Hepatocyte (in vitro differentiated cells and primary cell): ENCODE measurements around a stretch of chr18.

GRCh38 chr18:21049282-21050002 lies 62.2 kb downstream of the ROCK1 start:
- RAMPAGE, long total RNA, result no peak
- RRBS, result no CpG with 5 or more reads among the region's 3 CpGs

DNA sequence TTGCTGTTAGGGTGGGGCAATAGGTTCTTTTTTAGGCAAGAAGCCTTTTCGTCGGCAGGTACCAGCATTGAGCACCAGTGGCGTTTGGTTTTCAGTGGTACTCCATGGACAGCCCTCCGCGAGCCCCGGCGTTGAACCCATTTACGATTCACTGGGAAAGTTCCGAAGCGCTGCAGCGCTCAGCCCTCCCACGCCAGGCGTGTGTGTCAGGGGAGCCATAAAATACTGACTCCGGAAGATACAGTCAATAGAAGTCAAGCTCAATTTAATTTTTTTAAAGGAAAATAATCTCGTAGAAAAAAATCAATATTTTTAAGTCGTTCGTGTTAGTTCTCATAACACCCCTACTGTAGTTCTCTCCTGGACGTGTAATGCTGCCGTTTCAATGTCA lies 561 bp upstream of the ROCK1 start:
- RAMPAGE, long total RNA, result no peak
- RRBS, result 0% methylated on average over 5 of the region's 19 CpGs

- RAMPAGE, long total RNA, result no peak
- RRBS, result no CpG with 5 or more reads among the region's 5 CpGs
These were observed 22.6 kb downstream of the GREB1L start for GRCh38 chr18:21264453-21265166.

DNA sequence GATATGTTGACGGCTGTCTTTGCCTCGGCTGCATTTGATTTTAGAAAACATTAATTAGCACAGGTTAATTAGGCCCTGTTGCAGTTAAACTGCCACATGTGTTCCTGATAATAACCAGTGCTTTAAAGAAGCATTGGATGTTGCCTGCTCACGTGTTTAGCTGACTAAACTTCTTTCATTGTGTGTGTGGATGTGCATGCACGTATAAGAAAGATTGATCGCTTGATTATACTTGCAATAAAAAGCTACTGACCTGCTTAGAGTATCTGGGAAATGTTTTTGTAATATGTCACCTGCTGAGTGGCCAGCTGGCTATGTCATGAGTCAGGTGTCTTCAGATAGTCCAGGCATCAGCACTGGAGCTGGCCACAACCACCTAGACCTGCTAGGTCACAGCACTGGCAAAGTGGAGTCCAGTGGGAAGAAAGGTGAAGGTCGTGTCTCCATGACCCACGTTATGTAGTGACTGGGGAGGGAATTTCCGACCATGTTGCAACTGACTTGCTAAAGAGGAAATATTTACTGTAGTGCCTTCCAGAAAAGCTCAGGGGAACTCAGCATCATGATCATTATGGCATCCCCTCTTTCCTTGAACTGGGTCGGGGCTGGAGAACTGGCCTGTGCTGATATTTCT lies 147.0 kb downstream of the ESCO1 start:
- RAMPAGE, long total RNA, result no peak
- RRBS, result no CpG with 5 or more reads among the region's 9 CpGs

DNA sequence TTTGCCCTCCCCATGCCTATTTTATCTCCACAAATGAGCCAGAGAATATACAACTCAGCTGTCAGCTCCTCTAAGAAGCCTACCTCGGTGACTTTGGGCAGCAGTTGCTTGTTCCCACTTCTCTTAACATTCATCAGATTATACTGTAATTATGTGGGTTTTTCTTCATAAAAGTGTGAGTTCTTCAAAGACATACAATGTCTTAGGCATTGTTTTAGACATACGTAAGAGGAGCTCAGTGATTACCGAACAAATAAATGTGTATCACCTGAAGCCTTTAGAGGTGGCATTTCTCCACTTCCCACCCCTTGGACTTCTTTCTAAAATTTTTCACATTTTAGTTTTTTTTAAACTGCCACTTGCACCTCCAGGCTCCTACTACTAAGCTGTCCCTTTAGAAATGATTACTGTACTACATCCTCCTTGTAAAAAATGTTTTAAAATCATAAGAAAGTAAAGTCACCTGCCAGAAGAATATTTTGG lies 82.0 kb downstream of the ESCO1 start:
- RAMPAGE, long total RNA, result no peak
- RRBS, result no CpG with 5 or more reads among the region's 3 CpGs

DNA sequence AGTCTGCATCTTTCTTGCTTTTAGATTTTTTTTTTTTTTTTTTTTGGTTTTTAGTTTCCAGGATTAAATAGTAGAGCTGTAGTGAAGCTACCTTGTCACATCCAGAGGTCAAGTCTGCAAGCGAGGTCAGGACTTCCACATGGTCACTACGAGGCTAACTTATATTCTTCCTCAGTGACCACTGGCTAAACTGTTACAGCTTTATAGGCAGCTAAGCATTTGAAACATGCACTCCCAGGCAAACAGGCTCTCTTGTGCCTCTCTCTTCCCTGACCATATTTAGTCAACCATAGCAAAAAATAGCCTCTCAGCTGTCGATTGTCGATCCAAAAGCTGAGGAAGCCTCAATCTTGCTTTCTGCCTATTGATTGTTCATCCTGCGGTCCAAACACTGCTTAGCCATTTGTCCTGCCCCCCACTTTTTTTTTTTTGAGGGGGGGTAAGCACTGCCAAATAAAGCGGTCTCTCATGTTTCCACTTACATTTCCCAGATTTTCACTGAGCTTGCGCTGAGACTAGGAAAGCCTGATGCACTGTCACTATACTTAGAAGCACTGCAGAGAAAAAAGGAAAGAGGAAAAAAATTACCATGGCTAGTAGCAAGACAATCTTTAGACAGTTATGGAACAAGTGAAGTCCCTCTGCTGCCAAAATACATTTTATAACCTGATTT lies 90.8 kb downstream of the MIB1 start:
- RAMPAGE, long total RNA, result no peak
- RRBS, result no CpG with 5 or more reads among the region's 7 CpGs

DNA sequence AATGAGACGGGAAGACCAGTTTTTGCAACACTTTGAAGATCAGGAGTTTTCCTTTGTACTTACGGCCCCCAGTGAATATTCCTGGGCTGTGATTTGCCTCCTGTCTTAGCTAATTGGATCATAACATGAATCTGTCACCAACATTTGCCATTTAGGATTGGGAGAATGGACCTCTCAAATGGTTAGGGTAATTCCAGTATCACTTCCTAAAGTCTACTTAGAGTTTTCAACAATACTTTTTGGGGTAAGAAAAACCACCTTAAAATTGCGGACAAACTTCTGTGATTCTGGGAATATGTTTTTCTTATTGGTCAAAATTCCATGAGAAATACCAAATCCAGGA lies 136.7 kb upstream of the GATA6 start:
- RAMPAGE, long total RNA, result no peak
- RRBS, result no CpG with 5 or more reads among the region's 3 CpGs

DNA sequence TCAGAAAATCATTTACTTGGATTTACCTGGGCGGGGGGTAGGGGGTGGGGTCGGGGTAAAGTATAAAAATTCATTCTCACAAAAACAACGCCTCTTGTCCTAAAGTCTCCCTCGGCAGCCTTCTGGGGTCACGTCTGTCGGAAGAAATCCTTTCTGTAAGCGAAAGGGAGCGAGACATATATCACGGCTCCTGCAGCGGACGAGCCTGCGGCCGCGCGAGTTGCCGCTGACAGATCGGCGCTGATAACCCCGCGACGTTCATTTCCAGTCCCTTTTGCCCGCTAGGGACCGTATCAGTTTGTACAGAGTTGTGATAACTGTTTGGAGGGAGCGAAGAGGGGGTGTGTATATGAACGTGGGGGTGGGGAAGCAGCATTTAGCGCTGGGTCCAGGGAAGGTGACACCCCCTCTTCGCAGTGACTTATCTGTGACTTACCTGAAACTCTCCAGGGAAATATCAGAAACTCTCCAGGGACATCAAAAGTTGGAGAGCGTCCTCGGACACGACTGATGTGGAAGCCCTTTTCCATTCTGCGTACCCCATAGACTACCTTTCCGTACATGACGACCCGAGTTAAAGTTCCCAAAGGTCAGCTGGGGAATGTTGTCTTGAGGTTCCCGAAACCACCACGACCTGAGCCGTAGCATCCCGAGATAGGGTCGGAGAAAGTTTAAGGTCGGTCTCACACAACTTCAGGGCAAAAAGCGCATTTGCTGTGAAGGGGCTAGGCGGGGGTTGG lies 988 bp upstream of the GATA6 start:
- RAMPAGE, long total RNA, result no peak
- RRBS, result no CpG with 5 or more reads among the region's 42 CpGs

GRCh38 chr18:22168971-22169181 lies 513 bp upstream of the GATA6 start:
- RAMPAGE, long total RNA, result no peak
- RRBS, result no CpG with 5 or more reads among the region's 21 CpGs

GRCh38 chr18:22172098-22173176 lies 3.0 kb downstream of the GATA6 start:
- RAMPAGE, long total RNA, result no peak
- RRBS, result 74% methylated on average over 7 of the region's 48 CpGs

DNA sequence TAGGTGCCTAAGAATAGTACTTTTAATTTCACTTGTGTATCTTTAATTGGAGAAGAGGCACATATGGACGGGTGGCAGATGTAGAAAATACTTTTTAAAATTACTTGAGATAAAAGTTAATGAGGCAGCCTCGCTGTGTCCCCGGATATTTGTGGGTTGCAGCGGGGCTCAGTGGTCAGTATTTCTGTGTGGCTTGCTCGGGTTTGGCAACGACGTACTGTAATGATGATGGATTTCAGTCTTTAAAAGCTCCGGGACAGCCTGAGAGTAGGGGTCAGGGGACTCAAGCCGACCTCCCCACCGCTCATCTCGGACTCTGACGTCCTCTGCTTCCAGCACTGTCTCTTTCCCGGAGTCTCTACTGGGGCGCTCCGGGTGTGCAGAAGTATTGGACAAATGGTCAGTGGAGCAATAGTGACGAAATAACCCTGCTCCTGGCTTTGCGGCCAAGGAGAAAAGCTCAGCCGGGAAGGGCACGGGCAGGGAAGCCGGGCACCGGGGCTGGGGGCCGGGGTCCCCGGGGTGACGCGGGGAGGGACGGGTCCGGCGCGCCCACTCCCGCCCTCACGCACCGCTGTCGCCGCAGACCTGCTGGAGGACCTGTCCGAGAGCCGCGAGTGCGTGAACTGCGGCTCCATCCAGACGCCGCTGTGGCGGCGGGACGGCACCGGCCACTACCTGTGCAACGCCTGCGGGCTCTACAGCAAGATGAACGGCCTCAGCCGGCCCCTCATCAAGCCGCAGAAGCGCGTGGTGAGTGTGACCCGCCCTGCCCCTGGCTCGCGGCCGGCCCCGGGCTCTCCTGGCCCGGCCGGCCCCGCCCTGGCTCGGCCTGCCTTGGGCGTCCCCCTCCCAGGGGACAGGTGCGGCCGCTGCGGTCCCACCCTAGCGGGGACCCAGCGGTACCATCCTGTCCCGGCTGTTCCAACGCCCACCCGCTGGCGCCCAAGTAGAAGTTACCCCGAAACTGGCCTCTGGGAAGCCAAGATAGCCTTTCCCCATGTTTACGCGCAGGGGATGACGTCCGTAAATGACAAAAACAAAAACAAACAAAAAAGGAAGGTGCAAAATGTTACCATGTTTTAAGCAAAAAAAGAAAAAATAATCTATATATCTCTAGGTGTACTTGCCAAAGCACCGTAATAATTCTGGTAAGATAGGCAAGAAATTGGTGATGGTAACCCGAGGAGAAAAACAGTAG lies 7.4 kb downstream of the GATA6 start:
- RAMPAGE, long total RNA, result no peak
- RRBS, result 29% methylated on average over 19 of the region's 78 CpGs

- RAMPAGE, long total RNA, result no peak
- RRBS, result no CpG with 5 or more reads among the region's 9 CpGs
These were observed 19.8 kb downstream of the GATA6 start for GRCh38 chr18:22188882-22189817.

GRCh38 chr18:22196094-22196805 lies 26.9 kb downstream of the GATA6 start:
- RAMPAGE, long total RNA, result no peak
- RRBS, result no CpG with 5 or more reads among the region's 4 CpGs

- RAMPAGE, long total RNA, result no peak
- RRBS, result no CpG with 5 or more reads among the region's 6 CpGs
These were observed 29.5 kb downstream of the GATA6 start for GRCh38 chr18:22198900-22199269.

DNA sequence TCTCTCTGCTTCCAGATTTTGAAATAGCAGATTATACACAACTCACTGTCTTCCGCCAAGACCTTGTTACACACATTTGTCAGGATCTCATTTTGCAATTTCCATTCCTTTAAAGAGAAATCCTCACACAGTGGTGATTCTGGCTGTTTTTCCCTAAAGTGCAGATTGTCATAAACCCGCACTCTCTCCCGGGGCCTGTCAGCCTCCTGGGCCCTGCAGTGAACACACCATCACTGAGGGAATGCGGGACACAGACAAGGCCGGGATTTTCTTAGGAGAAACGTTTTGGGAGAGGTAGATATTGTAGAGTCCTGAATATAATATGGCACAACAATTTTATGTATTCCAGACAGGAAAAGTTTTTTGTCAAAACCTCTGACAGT lies 95.1 kb downstream of the CTAGE1 start:
- RAMPAGE, long total RNA, result no peak
- RRBS, result 85% methylated on average over 3 of the region's 6 CpGs

DNA sequence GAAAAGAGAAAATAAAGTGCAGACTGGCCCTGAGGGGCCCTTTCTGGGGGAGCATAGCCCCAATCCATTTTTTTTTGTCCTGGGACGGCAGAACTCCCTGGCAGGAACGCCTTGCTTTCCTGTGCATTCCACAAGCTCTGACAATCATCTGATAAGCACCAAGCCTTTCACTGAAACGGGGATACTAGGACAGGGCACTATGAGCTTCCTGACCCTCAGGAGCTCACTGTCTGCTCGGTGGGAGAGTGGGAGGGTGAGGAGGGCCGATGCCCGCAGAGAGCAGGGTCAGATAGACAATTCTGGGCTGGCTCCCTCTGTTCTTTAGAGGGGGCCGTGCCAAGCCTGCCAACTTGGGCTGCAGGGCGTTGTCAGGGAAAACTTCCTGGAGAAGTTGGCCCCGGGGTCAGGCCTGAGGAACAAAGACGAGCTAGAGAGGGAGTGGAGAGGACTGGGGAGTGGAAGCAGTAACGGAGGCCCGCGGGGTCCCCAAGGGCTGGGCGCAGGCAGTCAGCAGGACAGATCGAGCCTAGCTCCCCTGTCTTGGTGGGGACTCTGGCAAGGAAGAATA lies 82.0 kb downstream of the CTAGE1 start:
- RAMPAGE, long total RNA, result no peak
- RRBS, result no CpG with 5 or more reads among the region's 15 CpGs

DNA sequence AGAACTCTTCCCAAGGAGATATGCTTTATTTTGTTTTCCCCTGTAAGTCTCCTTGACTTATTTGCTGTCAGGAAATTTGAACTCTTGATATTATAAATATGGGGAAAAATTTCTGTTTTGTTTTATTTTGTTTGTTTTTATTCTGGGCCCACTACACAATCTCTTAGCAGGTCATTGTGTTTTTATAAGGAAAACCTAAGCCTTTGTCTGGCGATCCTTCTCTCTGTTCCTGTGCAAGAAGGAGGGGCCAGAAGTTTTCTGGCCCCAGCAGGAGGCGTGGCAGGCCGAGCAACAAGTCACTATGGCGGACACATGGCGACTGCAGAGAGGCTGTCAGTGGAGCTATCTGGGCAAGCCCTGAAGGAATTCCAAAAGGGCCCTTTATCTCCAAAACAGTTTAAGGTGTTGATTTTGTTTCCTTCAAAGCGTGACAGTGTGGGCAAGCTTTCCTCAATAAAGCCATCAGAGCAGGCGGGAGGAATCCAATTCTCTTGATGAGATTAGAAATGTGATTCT lies 118.8 kb upstream of the CTAGE1 start:
- RAMPAGE, long total RNA, result no peak
- RRBS, result no CpG with 5 or more reads among the region's 7 CpGs

DNA sequence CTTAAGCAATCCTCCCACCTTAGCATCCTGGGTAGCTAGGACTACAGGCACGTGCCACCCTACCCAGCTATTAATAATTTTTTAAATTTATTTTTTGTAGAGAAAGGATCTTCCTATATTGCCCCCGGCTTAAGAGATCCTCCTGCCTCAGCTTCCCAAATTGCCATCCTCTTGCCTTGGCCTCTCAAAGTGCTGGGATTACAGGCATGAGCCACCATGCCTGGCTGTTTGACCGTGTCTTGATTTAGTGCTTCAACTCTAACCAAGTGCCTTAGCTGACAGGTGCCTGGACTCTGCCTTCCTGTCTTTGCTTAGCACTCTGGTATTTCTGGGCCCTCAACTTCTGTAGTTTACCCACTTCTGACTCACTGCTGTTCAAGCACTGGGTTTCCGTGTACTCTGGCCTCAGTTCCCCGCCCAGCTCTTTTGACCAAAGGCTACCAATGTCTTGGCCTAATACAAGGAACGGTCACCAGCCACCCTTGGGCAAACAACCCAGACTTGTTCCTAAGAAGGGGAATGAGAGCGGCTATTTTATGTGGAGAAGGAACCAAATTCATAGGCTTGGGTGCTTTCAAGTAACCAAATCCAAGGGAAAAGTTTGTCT lies 35.7 kb upstream of the CABLES1 start:
- RAMPAGE, long total RNA, result no peak
- RRBS, result no CpG with 5 or more reads among the region's 7 CpGs

DNA sequence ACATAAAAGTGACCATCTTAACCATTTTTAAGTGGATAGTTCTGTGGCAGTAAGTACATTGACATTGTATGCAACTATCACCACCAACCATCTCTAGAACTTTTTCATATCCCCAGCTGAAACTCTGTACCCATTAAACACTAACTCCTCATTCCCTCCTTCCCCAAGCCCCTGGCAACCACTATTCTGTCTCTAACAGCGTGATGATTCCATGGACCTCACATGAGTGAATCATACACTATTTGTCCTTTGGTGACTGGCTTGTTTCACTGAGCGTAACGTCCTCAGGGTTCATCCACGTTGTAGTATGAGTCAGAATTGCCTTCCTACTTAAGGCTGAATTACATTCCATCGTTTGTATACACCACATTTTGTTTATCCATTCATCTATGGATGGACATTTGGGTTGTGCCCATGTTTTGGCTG lies 19.7 kb upstream of the CABLES1 start:
- RAMPAGE, long total RNA, result no peak
- RRBS, result no CpG with 5 or more reads among the region's 5 CpGs

GRCh38 chr18:23154599-23155117 lies 19.4 kb downstream of the CABLES1 start:
- RAMPAGE, long total RNA, result no peak
- RRBS, result no CpG with 5 or more reads among the region's 6 CpGs